Epithelial cell of proximal tubule (primary cell): ENCODE measurements around the genes LYZ and LRRC10.

- RAMPAGE, long total RNA: no peak
- RRBS: no CpG with 5 or more reads among the region's 2 CpGs
Observed at GRCh38 chr12:67650794-67651275, 2.3 kb downstream of the DYRK2 start.

- RAMPAGE, long total RNA: no peak
- RRBS: no CpG with 5 or more reads among the region's 2 CpGs
Observed at GRCh38 chr12:67705842-67706237, 57.3 kb downstream of the DYRK2 start.

GRCh38 chr12:67911101-67911765 lies 248.3 kb downstream of the IFNG start:
- RAMPAGE, long total RNA: no peak
- RRBS: no CpG with 5 or more reads among the region's 9 CpGs

GRCh38 chr12:68012628-68013070 lies 146.9 kb downstream of the IFNG start:
- RAMPAGE, long total RNA: no peak
- RRBS: no CpG with 5 or more reads among the region's 2 CpGs

- RAMPAGE, long total RNA: no peak
- RRBS: no CpG with 5 or more reads among the region's 6 CpGs
Observed at GRCh38 chr12:68032074-68032539, 127.4 kb downstream of the IFNG start.

- RAMPAGE, long total RNA: no peak
- RRBS: no CpG with 5 or more reads among the region's 2 CpGs
Observed at GRCh38 chr12:68180802-68181519, 21.4 kb upstream of the IFNG start.

DNA sequence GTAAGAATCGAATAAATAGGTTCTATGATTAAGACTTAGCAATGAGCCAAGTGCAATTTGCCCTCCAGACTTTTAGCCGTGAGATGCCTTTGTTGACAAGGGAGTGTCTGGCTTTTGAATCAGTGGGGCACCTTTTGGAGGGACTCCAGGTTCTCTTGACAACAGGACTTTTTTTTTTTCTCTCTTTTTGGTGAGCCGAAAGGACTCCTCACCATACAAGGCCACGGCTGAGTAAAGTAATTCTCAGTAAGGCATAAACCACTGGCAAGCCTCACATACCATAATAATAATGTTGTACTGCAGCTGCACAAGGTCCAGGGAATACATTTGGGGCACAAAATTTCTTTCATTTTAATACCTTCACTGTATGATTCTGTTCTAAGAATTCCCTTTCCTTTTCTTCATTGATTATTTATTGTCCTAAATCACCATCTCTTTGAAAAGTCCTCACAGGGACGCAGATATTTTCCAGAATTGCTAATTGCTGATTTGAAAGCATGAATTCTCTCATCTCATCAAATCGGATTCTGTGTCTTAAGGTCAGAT lies 4.9 kb upstream of the MDM1 start:
- RAMPAGE, long total RNA: no peak
- RRBS: no CpG with 5 or more reads among the region's 6 CpGs

GRCh38 chr12:68482566-68483345 lies 127.9 kb upstream of the RAP1B start:
- RAMPAGE, long total RNA: no peak
- RRBS: no CpG with 5 or more reads among the region's 1 CpG

DNA sequence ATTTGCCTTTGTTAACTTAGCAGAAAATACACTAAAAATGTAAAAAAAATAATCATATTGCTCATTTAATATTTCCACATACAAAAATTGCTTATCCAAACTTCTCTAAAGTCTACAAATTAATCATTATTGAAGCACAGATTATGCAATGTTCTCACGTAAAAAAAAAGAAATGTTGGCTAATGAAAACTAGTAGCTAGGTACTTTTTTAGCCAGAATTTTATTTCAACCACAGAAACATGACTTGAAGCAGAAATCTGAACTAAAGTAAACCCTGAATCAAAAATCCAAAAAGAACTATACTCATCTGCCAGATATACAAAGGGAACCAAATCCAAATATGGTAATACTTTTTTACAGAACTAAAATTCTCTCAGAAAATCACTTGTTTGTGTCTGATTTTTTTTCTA lies 78.5 kb upstream of the RAP1B start:
- RAMPAGE, long total RNA: no peak
- RRBS: no CpG with 5 or more reads among the region's 1 CpG

GRCh38 chr12:68611520-68612248 lies 985 bp downstream of the RAP1B start:
- RAMPAGE, long total RNA: no peak
- RRBS: no CpG with 5 or more reads among the region's 23 CpGs

DNA sequence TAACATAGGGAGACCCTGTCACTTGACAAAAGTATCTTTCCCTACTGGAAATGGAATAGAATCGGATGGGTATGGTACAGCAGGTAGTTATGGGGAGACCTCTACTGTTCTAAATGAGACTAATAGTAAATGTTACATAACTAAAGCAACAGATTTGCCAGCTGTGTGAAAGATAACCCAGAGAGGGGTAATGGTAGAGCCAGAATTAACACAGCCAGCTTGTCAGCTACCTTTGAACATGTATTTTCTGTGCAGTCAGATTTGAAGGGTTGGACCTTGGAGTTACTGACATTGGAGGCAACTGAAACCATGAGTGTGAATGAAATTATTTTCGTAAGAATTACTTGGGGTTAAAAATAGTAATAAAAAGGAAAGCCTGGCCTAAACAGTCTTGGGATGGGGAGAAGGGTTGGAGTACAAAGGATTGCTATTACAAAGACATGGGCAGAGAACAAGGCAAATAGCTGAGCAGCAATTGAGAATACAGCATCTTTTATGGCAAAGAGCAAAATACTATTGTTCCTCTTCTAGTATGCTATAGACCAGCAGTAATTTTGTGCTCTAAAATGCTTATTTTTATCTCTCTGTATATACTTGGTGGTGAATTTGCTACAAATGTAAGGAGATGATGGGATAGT lies 21.6 kb upstream of the NUP107 start:
- RAMPAGE, long total RNA: no peak
- RRBS: no CpG with 5 or more reads among the region's 2 CpGs

- RAMPAGE, long total RNA: no peak
- RRBS: no CpG with 5 or more reads among the region's 7 CpGs
Observed at GRCh38 chr12:68788884-68789530, 19.0 kb upstream of the MDM2 start.

- RAMPAGE, long total RNA: no peak
- RRBS: under 1% methylated on average over 16 of the region's 70 CpGs
Observed at GRCh38 chr12:68808310-68809355, 656 bp downstream of the MDM2 start.

DNA sequence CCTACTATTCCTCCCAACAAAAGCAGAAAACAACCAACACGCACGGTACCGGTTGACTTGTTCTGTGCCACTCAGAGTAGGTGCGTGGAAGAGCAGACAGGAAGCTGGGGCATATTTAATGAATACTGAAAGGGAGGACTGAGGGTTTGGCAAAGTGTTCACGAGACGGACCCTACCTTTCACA lies 577 bp downstream of the CPM start:
- RAMPAGE, long total RNA: no peak
- RRBS: no CpG with 5 or more reads among the region's 6 CpGs

GRCh38 chr12:68978505-68978989 lies 45.6 kb upstream of the CPM start:
- RAMPAGE, long total RNA: no peak
- RRBS: no CpG with 5 or more reads among the region's 2 CpGs

DNA sequence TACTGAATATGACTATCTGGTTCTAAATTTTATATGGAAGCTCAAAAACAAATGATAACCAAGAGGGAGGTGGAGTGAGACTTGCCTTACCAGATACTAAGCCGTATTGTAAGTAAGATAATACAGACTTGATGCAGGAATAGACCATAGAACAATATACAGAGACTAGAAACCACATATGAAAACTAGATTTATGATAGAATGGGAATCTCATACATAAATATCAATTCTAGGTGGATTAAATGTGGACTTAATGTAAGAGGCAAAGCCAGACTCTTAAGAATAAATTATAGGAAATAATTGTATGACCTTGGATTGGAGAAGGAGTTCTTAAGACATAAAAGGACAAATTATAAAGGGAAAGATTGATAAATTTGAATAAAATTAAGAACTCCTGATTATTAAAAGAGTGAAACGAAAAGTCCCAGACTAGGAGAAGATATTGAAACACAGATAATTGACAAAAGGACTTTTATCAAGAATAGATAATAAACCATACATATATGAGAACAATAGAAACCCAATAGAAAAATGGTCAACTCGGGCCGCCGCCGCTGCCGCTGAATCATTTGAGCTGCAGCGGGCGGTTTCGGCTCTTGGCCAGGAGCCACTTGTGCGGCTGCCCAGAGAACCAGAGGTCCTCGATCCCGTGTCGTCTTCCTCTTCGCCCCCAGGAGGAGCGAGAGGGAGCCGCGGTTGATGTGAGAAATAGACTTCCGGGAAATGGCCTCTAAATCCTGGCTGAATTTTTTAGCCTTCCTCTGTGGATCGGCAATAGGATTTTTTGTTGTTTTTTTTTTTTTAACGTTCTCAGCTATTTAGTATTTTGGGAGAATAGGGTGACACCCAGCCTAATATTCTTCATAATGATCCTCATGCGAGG lies 44.5 kb downstream of the CPSF6 start:
- RAMPAGE, long total RNA: no peak
- RRBS: no CpG with 5 or more reads among the region's 22 CpGs

DNA sequence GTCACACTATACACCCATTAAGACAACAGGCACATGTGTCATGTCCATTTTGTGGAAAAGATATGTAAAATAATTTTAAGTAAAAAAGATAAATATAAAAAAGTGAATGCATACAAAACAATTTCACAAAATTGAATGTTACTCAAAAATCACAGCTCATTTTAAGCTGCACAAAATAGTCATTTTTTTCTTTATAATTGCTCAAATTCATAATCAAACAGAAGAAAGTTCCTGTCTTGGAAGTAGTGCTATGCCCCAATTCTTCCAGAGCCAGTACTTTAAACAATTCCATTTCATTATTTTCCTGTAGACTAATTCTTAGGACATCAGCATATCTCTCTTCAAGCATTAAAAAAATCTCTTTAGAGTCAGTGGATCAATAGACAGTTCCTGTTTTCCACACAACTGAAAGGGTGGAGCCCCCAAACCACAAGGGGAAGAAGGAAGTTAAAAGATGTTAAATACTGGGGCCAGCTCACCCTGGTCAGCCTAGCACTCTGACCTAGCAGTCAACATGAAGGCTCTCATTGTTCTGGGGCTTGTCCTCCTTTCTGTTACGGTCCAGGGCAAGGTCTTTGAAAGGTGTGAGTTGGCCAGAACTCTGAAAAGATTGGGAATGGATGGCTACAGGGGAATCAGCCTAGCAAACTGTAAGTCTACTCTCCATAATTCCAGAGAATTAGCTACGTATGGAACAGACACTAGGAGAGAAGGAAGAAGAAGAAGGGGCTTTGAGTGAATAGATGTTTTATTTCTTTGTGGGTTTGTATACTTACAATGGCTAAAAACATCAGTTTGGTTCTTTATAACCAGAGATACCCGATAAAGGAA lies at the start of gene LYZ:
Gene LYZ (plus strand): TSS at position 487 of the 831 bp plus-strand sequence.
- RAMPAGE, long total RNA: no peak
- RRBS: no CpG with 5 or more reads among the region's 3 CpGs

- RAMPAGE, long total RNA: no peak
- RRBS: no CpG with 5 or more reads among the region's 5 CpGs
Observed at GRCh38 chr12:69416287-69416742, 53.9 kb upstream of the FRS2 start.

GRCh38 chr12:69610561-69611198 lies at the start of gene LRRC10:
Gene LRRC10 (minus strand): TSS chr12:69610907.
- RAMPAGE, long total RNA: no peak
- RRBS: no CpG with 5 or more reads among the region's 16 CpGs

DNA sequence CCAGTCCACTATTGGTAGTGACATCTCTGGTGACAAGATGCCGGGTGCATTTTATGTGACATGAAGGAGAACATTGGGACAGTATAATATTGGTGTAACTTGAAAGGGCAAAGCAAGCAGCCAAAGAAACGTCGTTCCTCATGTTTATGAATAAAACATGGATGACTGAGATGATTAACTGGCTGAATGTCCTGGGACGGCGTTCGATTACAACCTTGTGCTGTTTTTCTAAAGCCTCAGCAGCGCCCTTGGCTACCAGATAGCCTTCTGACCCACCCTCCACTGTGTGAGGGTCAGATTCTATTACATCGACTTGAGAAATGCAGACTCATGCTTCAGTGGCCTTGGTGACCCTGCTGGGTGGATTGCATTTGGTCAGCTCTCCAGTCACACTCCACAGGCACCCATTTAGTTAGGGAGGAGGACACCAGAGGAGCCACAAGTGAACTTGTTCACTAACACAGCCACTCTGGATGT lies 41.4 kb downstream of the BEST3 start:
- RAMPAGE, long total RNA: no peak
- RRBS: no CpG with 5 or more reads among the region's 8 CpGs